Trachea (tissue), 1 donor: ENCODE results near the genes C10orf82, ENO4 and SLC18A2.

DNA sequence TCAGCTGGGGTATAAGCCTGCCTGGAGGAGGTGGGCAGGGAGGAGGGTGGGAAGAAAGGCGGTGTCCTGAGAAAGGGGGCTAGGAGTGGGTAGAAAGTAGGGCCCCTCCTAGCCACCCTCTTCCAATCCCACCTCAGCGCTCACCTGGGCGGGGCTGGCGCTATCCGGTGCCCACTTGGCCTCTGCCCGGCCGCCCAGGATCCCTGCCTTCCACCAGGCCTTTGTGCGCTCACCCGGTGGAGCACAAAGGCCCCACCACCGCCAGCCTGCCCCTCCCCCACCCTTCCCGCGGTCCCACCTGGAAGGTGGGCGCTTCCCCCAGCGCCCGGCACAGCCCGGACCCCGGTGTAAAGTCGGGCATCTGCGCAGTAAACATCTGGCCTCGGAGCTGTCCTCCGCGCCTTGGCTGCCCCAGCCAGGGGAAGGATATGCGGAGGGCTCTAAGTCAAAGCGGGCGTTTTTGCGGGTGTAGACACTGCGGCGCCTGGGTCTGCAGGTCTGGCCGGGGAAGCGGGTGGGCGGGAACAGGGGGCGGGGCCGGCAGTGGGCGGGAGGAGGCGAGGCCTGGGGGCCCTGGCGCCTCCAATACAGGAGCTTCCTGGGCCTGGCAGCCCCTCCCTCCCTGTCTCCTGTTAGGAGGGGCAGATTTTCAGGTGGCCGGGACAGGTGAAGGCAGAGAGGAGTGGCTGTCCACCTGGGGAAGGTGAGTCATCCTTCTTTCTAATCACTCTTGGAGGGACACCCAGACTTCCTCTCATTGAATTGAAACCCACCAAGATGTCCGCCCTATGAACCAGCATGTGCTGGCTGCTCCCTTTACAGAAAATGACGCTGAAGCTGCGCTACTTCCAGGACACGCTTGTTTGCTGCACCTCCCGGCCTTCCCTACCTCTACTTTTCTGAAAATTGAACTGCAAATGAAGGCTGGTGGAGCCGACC lies at the start of gene C10orf82:
Gene C10orf82 (minus strand): TSS at position 184 of the 939 bp plus-strand sequence.
- PRO-cap: no peak

GRCh38 chr10:116698216-116698821 lies 28.6 kb upstream of the C10orf82 start:
- PRO-cap: no peak

DNA sequence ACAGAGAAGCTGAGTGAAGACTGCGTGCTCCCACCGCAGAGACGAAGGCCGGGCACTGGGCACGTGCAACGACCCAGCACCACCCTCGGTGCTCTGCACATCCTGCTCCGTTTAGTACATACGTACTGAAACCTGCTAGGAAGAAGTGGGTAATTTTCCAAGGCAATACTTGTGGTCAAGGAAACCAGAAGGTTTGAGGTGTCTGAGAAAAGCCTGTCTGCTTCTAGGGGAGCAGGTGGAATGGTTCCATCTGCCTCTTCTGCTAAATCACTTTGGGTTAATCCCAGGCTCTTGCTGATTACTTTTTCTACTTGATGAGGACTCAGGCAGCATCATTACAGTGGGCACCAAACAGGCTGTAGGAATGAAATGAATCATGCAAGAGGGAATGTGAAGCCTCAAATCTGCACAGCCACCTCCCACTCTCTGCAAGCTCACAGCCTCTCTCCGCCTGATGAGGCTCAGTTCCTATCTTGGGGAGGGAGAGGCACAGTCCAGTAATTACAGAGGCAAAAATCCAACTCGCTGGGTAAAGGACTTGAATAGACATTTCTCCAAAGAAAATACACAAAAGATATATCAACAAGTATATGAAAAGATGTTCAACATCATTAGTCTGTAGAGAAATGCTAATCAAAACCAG lies 34.1 kb downstream of the HSPA12A start:
- PRO-cap: unidirectional peak, plus-strand start at position 464 of the sequence

GRCh38 chr10:116787836-116788441 lies 45.6 kb upstream of the HSPA12A start:
- PRO-cap: no peak

- PRO-cap: bidirectional peak, plus-strand start at chr10:116849822, minus-strand start at chr10:116849720
These were observed at the start of gene ENO4 for GRCh38 chr10:116849343-116850066. ENO4 (plus strand) TSS chr10:116849499.

DNA sequence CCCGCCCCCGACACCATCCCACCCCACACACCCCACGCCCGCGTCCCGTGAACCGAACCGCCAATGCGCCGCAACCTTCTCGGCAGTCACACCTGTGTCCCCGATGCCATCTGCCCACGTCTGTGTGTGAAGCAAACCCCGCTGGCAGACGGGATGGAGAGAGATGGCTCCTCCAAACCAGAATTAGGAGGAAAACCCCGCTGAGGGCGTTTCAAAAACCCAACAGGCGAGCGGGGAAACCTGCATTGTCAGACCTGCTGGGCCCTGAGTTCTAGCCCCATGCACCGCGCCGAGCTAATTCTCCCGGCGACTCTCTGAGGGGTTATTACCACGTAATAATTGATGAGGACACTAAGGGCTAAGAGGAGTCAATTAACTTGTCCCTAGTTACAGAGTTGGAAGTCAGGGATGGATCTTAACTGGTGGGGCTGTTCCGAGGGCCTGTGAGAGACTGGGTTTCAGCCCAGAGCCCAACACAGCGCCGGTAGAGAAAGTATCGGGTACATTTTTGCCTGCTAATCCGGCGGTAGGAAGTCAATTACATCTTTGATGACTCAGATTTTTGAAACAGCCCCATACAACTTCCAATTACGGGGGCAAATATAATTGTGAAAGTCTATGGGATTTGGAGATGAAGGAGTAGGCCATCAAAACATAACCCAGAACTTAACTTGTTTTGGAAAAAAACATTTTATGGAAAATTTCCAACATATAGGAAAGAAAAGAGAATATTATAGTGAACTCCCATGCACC lies 28.3 kb upstream of the KCNK18 start:
- PRO-cap: no peak

GRCh38 chr10:117240505-117241226 lies at the start of gene SLC18A2:
SLC18A2 (plus strand) TSS chr10:117241114.
- PRO-cap: no peak

DNA sequence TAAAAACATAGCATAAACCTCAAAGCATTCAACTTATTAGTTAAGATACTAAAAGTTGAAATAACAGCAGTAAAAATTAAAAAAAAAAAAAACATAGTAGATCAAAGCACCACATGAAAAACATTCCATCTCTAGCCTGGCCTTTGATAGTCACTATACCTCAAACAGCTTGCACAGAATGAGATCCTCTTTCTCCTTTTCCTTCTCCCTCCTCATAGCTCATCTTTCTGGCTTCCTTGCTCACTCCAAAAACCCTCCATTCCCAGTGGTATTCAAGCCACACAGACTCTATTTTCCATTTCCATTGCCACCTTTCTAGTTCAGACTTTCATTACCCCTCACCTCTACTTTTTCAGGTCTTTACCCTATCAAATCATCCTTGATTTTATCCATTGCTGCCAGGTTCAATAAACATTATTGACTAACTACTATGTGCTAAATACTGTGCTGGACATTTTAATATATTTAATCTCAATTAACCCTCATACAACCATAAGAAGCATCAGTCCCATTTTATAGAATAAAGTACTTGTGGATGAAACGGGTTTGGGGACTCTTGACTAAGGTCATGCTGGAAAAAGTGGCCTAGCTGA lies 65.8 kb downstream of the PDZD8 start:
- PRO-cap: no peak

- PRO-cap: no peak
These were observed 7.2 kb upstream of the EMX2 start for GRCh38 chr10:117535179-117535945.

DNA sequence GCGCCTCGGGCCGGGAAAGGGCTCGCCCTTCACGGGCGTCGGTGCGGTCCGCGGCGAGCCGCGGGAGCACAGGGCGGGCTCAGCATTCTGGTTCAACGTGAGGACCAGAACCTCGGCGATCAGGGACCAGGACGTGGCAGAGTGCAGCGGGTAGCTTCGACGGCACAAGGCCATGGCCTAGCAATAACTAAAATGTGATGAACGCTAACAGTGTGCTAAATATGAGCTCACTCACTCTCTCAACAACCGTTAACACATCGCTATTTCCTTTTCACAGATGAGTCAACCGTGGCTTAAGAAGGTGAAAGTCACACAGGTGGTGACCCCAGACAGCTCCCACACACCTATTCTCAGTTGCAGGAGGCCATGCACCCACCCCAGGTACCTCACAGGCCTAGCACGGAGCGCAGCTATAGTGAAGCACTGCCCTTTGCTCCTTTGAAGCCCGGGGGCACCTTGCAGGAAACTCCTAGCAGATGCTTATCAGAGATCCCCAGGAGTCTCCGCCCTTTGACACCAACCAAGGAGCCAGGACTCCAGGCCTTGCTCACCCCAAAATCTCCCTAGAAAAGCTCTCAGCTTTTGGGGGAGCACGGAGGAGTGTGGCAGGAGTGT lies 4.4 kb upstream of the EMX2 start:
- PRO-cap: no peak

GRCh38 chr10:117553177-117554195 lies 10.9 kb downstream of the EMX2 start:
- PRO-cap: no peak

- PRO-cap: unidirectional peak, minus-strand start at chr10:118059947
These were observed 13.1 kb upstream of the RAB11FIP2 start for GRCh38 chr10:118059890-118060107.

GRCh38 chr10:118271829-118272265 lies 70.3 kb downstream of the FAM204A start:
- PRO-cap: no peak

GRCh38 chr10:119031659-119032073 lies 2.2 kb downstream of the NANOS1 start:
- PRO-cap: no peak

DNA sequence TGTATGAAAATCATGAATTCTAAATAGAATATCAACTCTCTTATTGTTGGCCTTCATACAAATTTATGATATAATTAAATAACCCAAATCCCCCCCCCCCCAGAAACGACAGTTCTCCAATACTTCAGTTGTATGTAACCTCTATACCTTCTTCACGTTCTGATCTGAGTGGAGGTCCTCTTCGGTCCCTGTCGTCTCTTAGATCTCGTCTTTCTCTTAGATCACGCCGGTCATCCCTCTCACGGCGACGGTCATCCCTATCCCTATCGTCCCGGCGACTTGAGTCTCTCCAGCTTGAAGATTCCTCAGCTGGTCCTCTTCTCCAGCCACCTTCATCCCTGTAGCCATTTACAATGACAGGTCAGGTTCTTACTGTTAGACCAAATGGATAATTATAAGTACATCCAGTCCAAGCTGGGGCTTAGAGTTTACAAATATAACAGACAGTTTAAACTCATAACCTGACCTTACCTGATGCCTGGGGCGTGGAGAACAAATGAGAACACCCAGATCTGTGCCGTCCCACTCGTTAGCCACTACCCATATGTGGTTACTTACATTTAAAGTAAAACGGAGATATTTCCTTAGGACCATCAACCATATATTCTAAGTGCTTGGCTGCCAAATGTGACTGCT lies 7.6 kb downstream of the NANOS1 start:
- PRO-cap: no peak

DNA sequence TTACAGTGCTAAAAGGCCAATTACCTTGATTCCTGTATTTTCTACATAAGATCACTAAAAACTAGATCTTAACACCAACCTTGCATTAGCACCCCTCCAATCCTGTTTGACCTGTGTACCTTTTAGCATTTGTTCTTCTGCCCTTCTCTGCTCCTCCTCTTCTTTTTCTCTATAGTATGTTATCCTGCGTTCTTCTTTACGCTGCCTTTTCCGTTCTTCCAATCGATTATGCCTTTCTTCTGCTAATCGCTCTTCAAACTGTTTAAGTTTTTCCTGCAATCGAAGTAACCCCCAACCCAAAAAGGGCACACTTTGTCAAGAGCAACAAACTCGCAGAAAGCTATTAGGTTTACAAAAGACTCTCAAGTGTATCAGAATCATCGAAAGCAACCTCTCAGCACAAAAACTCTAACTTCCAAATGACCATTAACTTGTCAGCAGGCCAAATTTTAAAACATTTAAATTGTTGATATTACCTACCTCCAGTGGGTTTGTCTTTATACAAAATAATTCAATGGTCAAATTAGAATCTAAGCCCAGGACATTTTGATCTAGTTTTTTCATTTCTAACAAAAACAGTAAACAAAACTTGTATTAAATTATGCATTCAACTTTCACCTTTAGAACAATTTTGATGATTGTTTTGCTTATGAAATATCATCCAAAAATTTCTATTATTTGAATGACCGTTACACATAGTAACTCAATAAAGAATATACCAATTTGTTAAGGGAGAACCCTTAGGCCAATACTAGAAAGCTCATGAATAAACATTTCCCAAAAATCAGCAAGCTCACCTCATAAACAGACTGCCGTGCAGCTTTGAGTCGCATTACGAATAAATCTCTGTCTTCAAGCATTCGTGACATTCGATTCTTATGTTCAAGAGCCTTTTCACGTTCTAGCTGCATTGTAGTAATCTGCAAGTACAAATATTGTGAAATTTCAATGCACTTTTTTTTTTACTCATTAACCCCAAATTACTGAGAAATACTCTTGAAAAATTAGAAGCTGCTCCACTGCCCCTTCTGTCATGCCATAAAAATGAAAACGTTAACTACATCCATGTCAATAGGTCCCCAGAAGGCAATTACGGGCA lies 21.2 kb downstream of the NANOS1 start:
- PRO-cap: no peak

DNA sequence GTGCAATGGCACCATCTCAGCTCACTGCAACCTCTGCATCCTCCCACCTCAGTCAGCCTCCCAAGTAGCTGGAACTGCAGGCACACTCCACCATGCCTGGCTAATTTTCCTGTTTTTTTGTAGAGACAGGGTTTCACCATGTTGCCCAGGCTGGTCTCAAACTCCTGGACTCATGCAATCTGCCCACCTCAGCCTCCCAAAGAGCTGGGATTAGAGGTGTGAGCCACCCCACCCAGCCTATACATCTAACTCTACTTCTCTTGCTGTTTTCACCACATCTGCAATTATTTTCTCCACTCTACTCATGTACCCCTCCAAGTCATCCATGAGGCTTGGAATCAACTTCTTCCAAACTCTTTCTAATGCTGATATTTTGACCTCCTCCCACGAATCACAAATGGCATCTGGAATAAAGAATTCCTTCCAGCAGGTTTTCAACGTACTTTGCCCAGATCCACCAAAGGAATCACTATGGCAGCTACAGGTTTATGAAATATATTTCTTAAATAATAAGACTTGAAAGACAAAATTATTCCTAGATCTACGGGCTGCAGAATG lies 23.0 kb downstream of the NANOS1 start:
- PRO-cap: no peak

GRCh38 chr10:119215053-119216010 lies 8.0 kb downstream of the GRK5 start:
- PRO-cap: no peak

DNA sequence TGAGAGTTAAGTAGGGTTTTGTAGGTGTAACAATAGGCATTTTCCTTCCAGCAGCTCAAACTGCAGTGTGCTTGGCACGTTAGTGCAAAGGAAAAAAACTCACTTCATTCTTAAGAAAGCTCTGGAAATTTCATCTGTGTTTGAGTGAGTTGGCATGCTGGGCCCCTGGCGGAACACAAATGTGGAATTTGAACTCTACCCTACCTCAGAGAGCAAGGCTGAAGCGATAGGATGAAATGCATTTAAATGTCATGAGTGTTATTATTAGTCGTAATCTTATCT lies 63.3 kb downstream of the GRK5 start:
- PRO-cap: no peak

DNA sequence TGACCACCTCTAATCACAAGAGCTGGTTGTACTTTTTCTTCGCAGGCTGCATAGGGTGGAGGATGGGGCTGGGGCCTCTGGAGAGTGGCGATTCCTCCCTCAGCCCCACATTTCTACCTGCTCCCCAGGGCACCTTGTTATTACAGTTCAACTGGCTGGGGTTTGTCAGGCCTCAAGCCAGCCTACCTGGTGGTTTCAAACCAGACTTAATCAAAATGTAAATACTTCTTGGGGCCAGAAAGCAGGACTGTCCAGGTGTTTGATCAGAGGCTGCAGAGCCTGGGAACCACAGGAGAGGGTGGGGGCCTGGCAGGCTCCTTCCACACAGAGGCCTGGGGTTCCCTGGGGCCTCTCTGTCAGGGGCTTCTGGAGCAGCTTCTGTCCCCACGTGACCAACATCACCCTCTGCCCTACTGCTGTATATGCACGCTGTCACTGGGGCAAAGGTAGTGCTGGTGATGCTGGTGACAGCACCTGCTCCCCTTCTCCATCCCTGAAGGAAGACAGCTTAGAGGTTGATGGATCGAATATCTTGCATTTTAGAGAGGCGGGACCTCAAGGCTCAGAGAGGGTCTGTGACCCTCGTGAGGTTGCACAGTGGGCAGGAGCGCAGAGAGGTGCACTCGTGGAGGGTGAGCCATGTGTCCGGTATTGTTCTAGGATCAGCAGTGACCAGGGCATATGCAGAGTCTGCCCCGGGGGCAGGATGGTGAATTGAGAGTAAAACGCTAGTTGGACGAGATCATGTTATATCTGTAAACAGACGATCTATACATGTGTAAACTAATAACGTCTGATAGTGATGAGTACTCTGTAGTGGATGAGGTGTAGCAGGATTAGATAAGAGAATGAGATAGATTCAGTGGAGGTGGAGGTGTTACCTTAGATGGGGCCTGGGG lies 95.3 kb downstream of the GRK5 start:
- PRO-cap: no peak